Measurements from ENCODE around the gene TSC22D2.

DNA sequence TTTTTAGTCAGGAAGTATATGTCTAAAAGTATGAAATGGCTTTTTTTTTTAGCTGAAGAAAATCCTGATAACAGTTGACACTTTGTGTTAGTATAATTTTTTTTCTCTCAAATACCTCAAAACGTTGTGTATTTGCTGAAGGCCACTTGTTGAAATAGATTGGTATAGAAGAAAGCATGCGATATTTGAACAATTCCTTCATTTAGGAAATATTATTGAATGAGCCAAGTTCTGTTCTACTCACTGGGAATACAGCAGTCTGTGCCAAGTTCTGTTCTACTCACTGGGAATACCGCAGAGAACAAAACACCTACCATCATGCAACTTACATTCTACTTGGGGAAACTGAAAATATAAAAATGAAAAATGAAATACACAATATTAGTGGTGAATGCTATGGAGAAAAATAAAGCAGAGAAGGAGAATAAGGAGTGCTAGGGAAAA lies 1.3 kb upstream of the CP start:
- RRBS: no CpG with 5 or more reads among the region's 3 CpGs

- RRBS: no CpG with 5 or more reads among the region's 9 CpGs
Observed at GRCh38 chr3:149370754-149372071, 6.2 kb downstream of the TM4SF1 start.

DNA sequence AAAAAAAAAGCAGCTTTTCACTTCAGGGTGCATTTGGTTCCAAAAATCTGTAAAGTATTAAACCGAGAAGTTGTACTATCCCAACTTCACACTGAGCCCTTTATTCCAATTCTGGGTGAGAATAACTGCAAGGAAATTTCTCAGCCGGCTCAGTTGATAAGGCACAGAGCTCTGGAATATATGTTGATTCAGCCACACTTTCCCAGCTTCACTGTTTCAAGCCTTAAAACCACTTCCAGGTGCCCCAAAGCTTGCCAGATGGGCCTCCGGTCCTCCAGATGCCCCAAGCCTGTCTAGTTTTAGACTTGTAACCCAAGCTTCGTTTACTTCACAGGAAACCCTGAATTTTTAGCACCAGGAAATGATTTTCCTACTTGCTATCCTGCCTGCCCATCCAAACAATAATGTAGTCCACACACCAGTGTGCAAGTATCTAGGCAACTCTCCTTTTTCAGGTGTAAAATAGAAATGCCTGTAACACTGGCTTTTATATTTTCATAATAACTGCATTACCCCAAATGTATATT lies 79.6 kb downstream of the TM4SF4 start:
- RRBS: no CpG with 5 or more reads among the region's 4 CpGs

- RRBS: no CpG with 5 or more reads among the region's 5 CpGs
Observed at GRCh38 chr3:149609419-149610261, 48.2 kb downstream of the WWTR1 start.

- RRBS: no CpG with 5 or more reads among the region's 7 CpGs
Observed at GRCh38 chr3:149642967-149643618, 14.7 kb downstream of the WWTR1 start.

- RRBS: no CpG with 5 or more reads among the region's 7 CpGs
Observed at GRCh38 chr3:149701062-149701581, 43.3 kb upstream of the WWTR1 start.

- RRBS: no CpG with 5 or more reads among the region's 28 CpGs
Observed at GRCh38 chr3:150050448-150051061, 79.9 kb upstream of the PFN2 start.

GRCh38 chr3:150216027-150216490 lies 192.0 kb upstream of the TSC22D2 start:
- RRBS: no CpG with 5 or more reads among the region's 3 CpGs

- RRBS: no CpG with 5 or more reads among the region's 41 CpGs
Observed at GRCh38 chr3:150407590-150408443, at the start of gene TSC22D2. Gene TSC22D2, plus strand, starts transcription at chr3:150408298.

DNA sequence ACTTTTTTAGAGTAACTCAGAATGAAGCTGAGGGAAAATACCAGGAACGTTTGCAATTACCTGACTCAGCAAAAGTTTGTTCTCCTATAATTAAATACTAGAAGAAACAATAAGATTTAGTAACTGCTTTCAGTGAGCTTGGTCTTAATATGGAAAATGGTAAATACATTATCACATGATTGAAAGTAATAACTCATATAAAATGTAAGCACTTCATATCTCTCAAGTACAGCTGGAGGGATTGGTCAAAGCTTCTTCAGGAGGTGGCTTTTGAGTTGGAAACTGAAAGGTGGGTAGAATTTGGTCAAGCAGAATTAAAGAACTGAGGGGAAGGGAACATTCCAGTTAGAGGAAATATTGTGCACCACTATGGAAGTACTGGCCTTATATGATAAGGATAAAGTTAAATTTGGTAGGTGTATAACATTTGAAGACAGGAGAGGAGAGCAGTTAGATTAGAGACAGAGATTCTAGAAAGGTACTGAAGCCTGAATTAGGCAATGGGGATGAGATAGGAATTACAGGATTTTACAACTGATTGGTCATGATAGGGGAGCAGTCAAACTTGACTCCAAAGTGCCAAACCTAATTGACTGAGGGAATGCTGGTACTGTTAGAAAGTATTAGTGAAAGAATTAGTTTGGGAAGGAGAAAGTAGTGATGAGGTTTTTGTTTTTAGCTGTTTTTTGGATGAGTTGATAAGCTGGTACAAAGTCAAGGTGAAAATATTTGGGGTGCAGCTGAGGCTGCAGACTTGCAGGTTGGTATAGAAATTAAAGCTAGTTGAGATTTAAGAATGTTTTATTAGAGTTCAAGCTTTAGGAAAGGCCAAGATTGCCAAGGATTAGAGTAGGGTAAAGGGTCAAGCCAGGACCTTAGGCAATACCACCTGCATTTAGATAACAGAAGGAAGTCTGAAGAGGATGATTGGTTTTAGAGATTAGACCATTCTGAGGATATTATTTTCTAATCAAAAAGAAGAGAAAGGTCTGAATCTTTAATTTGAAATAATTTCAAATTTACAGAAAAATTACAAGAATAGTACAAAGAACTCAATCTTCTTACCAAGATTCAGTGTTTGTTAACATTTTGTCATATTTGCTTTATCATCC lies 22.2 kb downstream of the TSC22D2 start:
- RRBS: no CpG with 5 or more reads among the region's 1 CpG

DNA sequence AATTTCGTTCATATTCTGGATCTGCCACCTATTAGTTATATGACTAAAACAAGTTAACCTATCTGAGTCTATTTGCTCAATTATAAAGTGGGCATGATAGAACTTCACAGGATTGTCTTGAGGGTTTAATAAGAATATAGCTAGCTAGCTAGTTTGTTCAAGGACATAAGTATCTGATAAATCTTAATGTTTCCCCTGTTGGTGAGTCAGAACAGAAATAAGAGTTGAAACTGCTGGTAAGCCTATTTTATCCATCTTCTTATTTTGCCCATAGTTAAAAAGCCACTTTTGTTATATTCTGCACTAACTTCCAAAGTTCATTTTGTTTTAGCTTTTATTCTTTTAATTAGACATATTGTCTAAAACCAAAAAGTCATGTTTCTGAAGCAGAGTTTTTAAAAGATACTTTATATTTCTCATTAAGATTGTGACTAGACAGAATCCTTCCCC lies 9.4 kb downstream of the SELENOT start:
- RRBS: no CpG with 5 or more reads among the region's 1 CpG

GRCh38 chr3:150738313-150739442 lies 24.3 kb downstream of the SIAH2 start:
- RRBS: no CpG with 5 or more reads among the region's 11 CpGs

DNA sequence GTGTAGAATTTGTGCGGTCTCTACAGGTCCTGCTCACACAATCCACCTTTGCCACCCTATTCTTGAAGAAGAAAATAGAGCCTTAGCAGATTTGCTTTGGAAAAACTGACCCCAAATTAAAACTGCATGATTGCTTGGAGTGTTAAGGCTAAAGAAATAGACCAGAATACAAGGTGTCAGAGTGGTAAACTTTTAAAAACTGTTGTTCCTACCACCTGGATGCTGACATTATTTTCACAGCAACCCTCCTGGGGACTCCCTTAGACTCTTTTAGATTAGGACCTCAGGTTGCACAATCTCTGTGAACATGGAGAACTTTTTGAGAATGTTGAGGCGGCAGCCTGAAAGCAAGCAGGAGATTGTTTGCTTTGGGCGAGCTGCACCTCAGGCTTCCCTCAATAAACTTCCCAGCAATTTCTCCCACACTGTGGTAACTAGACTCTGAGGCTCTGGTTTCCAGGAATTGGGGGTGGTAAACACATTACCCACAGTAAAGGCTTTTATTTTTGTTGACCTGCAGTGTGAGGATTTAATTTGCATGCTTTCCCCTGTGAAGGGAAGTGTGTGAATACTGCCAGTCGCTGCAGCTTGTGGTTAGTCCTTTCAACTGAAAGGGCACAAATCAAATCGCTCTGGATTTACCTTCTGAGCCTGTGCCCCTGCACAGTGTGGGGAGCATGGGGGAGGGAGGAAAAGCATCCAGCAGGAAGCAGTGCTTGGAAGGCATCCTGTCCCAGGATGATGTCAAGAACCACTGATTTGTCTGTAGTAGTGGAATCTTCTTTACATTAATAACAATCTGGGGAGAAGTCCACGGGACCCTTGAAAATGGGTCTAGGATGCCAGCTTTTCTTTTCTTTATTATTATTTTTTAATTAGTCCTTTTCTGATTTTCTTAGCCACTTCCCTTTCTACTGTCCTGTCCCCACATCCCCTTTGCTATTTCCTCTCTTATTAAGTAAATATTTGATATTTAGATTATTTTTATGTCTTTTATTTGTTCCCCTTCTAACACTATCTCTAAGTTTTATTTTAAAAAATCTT lies 35.3 kb upstream of the SIAH2 start:
- RRBS: no CpG with 5 or more reads among the region's 6 CpGs

GRCh38 chr3:151101579-151101970 lies 16.1 kb downstream of the MED12L start:
- RRBS: no CpG with 5 or more reads among the region's 6 CpGs

DNA sequence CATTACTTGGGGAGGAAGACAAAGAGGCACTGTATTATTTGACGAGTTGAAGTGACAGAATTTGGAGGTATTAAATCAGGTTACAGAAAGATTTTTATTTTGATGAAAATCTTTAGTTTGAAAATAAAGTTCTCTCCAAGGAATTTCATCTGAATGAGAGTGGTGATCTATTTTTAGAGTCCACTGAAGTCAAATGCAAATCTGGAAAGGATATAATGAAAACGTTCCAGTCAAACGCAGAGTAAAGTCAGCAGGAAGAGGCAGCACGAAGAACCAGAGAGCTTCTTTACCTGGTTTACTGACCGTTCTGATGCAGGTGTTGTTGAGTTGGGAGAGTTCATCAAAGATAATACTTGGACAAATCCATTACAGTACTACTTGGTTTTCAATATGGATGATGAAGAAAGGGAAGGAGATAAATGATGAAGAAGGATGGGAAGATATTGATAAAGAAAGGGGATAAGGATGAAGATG lies 8.7 kb downstream of the P2RY14 start:
- RRBS: no CpG with 5 or more reads among the region's 5 CpGs

DNA sequence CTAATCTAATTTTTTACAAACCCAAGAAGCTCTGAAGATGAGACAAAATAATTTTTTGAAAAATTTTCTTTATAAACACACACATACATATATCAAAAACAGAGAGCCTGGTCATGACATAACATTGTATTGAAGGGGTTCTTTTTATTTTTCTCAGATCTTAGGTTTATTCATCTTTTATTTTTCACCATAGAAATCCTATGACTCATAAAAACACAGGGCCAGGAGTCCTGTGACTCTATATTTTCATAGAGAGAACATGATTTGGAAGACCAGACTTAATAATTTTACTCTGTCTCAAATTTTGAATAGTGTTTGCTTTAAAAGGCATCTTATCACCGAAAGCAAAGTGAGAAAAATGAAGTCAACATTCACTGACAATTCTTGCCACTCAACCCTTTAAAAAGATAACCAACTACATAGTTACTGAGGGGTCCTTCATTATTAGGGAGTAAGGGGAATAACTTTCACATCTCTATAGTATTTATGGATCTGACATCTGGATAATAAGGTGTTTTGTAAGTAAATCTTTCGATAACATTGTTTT lies 57.8 kb downstream of the SUCNR1 start:
- RRBS: no CpG with 5 or more reads among the region's 2 CpGs

GRCh38 chr3:152152324-152152780 lies 116.4 kb upstream of the MBNL1 start:
- RRBS: no CpG with 5 or more reads among the region's 34 CpGs

DNA sequence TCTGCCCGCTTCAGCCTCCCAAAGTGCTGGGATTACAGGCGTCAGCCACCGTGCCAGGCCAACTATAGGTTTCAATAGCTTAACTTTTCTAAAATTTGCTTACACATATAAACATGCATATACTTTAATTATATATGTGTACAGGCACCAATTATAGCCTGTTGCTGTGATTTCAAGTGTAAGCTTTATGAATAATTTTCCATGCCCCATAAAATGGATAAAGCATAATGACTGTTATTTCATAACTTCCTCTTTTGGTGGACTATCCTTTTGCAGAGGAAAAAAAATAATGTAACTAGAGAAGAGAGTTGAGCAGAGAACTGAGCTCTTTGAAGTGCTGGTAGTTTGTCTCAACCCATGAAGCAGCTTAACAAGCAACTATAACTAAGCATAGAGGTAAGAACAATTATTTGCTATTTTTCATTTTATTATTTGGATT lies 24.7 kb upstream of the MBNL1 start:
- RRBS: no CpG with 5 or more reads among the region's 3 CpGs

All from renal cortical epithelial cell (primary cell).